Melanocyte of skin (primary cell): ENCODE measurements around a stretch of chr11.

GRCh38 chr11:7609920-7610511, 63.3 kb downstream of the CYB5R2 start:
- CAGE, long polyA plus RNA, 2 experiments = no peak in any of the 2 experiments

DNA sequence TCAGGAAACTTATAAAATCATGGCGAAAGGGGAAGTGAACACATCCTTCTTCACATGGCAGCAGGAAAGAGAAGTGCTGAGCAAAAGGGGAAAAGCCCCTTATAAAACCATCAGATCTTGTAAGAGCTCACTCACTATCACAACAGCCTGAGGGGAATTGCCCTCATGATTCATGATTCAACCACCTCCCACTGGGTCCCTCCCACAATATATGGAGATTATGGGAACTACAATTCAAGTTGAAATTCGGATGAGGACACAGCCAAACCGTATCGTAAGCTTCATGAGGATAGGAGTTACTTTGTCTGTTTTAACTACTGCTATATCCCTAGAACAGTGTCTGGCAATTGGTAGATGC, 3.9 kb upstream of the CYB5R2 start:
- CAGE, long polyA plus RNA, 2 experiments = no peak in any of the 2 experiments

GRCh38 chr11:7677529-7678121, 4.3 kb upstream of the CYB5R2 start:
- CAGE, long polyA plus RNA, 2 experiments = no peak in any of the 2 experiments

- CAGE, long polyA plus RNA, 2 experiments = no peak in any of the 2 experiments
Measured at GRCh38 chr11:7890404-7891269, 40.4 kb downstream of the OR10A6 start.

DNA sequence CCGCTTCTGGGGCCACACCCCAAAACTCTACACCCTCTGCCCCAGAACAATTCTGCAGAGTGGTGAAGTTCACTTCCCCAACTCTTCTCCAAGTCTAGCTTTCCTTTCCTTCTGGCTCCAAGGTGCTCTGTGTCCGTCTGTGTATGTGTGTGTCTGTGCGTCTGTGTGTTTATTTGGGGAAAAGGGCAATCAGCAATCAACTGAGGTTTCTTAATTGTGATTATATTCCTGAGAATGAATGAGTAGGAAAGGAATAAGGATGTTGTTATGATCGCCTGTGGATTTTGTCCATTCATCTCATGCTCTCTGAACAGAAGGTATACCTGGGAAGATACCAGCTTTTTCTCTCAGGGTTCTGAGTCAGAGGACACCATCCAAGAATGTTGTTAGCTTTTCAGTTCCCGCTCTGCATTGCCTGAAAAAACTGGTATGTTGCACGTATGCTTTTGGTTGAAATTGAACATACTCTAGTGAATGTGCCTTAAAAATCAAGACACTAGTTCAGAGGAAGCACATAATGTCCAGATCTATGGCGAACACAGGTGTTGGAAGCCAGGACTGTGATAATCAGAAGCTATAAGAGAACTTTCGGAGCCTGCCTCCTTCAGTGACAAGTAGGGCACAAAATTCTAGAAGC, 23.4 kb downstream of the TUB start:
- CAGE, long polyA plus RNA, 2 experiments = no peak in any of the 2 experiments

GRCh38 chr11:8206669-8207248, 37.9 kb upstream of the RIC3 start:
- CAGE, long polyA plus RNA, 2 experiments = no peak in any of the 2 experiments

- CAGE, long polyA plus RNA, 2 experiments = no peak in any of the 2 experiments
Measured at GRCh38 chr11:8283435-8284238, 20.0 kb upstream of the LMO1 start.

- CAGE, long polyA plus RNA, 2 experiments = no peak in any of the 2 experiments
Measured at GRCh38 chr11:8310724-8311276, 47.1 kb upstream of the LMO1 start.

- CAGE, long polyA plus RNA, 2 experiments = no peak in any of the 2 experiments
Measured at GRCh38 chr11:8336280-8336788, 72.7 kb upstream of the LMO1 start.

DNA sequence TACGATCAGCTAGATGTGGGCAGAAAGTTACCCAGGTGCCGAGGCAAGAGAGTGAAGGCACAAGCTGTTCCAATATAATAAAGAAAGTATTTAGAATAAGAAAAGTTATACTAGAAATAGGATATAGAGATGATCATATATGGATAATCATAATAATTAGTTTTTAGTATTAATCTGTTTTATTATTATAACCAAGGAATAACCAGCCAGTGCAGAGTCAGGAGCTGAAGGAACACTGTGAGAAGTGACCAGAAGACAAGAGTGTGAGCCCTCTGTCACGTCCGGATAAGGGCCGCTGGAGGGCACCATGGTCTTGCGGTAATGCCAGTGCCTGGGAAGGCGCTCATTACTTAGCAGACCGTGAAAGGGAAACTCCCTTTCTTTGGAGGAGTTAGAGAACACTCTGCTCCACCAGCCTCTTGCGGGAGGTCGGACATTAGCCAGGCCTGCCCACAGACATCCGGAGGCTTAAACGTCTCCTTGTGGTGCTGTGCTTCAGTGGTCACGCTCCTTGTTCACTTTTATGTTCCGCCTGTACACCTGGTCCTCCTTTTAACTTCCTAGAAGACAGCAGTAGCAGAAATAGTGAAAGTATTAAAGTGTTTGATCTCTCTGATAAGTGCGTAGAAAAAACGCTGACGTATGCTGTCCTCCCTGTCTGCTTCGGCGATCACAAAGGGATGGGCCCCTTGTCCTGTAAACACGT, 120.5 kb upstream of the LMO1 start:
- CAGE, long polyA plus RNA, 2 experiments = no peak in any of the 2 experiments

- CAGE, long polyA plus RNA, 2 experiments = no peak in any of the 2 experiments
Measured at GRCh38 chr11:8562219-8562870, 31.7 kb downstream of the STK33 start.

GRCh38 chr11:8691779-8692194, 9.2 kb downstream of the RPL27A start:
- CAGE, long polyA plus RNA, 2 experiments = no peak in any of the 2 experiments

DNA sequence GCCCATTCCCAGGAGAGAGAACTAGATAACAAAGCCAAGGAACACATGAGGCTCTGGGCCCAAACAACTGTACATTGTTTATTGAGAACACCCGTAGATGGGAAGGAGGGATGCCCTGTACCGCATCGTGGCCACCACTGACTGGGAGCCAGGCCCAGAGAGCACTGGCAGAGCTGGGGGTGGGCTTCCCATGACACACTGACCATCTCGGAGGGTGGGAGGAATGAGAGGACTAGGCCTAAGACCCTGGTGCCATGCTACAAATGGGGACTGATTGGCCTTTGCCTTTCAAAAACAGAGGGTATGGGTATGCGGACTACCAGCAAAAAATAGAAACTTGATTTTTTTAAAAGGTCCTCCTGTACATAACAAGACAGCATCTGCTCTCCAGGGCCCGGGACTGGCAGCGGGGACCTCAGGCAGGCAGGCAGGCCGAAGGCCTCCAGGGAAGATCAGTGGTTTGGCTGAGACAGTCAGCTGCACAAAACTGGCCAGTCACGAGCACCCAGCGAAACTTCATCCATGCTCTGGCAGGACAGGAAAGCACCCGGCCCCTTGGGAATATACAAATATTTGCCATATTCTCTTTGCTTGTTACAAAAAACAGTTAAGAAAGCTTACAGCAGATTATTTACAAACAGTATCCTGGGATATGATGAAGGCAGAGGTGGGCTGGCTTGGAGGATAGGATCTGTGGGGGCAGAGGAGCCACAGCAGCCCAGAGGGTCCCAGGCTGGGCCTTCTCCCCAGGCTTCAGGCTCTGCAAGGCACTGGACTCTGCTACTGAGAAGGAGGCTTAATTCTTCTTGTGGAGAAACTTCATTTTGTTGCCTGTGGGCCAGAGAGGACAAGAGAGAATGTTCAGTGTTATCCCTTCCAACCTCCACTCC, 11.0 kb downstream of the RPL27A start:
- CAGE, long polyA plus RNA, 2 experiments = no peak in any of the 2 experiments

DNA sequence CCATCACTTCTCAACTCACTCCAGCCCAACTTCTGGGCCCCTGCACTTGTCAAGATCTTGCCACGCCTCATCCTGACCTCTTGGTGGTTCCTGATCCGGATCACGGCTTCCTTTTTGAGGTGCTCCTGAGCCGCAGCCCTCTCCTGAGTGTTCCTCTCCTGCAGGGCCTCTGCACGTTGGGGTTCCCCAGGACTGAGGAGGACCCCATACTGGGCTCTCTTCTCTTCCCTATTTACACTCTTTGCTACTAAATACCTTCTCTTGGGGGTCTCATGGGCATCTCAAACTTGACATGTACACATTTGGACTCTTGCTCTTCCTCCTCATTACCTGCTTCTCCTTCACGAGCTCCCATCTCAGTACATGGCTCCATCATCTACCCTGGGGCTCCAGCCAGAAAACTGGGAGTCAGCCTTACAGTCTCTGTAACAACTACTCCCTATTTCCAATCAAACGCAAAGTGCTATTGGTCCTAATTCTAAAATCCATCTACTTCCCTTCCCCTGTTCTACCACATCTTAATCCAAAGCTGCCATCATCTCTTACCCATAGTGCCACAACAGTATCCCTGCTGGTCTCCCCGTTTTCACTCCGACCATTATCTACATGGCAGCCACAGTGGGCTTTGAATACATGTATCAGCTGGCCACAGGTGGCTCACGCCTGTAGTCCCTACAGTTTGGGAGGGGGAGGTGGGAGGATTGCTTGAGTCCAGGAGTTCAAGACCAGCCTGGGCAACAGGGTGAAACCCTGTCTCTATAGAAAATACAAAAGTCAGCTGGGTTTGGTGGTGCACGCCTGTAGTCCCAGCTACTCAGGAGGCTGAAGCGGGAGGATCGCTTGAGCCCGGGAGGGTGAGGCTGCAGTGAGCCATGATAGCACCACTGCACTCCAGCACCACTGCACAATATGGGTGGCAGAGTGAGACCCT, 23.0 kb downstream of the RPL27A start:
- CAGE, long polyA plus RNA, 2 experiments = no peak in any of the 2 experiments

- CAGE, long polyA plus RNA, 2 experiments = no peak in any of the 2 experiments
Measured at GRCh38 chr11:8708799-8709758, 26.5 kb downstream of the RPL27A start.

DNA sequence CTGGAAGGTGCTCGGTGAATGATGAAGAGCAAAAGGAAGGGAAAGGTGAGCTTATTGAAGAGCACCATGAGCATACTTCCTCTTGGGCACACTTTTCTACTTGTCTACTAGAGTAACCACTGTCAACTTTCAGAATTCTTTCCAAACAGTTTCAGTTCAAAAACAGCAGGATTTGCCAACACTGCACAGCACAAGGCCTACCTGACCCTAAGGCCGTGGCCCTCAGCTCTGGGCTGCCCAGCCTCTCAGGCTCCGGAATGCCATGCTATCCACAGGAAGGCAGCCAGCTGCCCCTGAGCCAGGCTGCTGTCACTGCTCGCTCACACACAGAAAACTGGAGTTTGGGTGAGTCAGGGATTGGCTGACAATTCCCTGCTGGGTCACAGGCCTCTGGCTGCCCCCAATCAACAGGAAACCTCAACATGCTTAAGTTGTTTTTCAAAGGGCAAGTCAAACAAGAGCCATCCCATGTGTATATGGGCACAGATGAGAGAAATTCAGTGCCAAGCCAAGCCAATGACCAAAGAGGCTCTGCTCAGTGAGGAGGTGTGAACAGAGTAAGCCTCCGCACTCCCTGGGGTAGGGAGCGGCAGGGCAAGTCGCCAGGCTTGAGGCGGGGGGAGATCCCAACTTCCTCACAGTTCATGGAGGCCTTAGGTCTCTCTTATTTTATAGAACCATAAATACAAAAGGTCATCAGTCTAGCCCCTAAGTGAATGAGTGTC, 50.2 kb downstream of the RPL27A start:
- CAGE, long polyA plus RNA, 2 experiments = no peak in any of the 2 experiments

GRCh38 chr11:8778164-8778947, 32.1 kb downstream of the DENND2B start:
- CAGE, long polyA plus RNA, 2 experiments = no peak in any of the 2 experiments

- CAGE, long polyA plus RNA, 2 experiments = no peak in any of the 2 experiments
Measured at GRCh38 chr11:8788350-8789182, 21.9 kb downstream of the DENND2B start.

DNA sequence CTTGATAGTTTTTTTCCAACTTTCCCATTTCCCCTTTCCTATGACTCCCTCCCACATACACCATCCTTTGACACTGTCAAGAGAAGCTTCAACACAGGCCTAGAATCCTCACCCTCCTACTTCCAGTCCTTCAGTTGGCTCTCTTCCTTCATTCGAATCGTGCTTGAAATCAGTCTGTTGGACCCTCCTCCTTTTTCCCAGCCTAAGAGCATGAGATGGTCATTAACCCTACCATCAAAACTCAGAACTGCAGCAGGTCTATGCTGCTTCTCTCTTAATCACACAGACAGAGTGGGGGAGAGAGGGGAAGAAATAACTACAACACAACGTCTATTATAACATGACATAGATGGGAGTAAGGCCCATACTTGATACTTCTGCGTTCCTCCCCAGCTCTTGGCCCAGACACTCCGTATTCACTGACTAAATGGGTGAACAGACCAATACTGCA, 5.0 kb downstream of the DENND2B start:
- CAGE, long polyA plus RNA, 2 experiments = no peak in any of the 2 experiments

GRCh38 chr11:8808225-8808574, 2.3 kb downstream of the DENND2B start:
- CAGE, long polyA plus RNA, 2 experiments = no peak in any of the 2 experiments